ENCODE results near the genes BDKRB2 and AK7.

DNA sequence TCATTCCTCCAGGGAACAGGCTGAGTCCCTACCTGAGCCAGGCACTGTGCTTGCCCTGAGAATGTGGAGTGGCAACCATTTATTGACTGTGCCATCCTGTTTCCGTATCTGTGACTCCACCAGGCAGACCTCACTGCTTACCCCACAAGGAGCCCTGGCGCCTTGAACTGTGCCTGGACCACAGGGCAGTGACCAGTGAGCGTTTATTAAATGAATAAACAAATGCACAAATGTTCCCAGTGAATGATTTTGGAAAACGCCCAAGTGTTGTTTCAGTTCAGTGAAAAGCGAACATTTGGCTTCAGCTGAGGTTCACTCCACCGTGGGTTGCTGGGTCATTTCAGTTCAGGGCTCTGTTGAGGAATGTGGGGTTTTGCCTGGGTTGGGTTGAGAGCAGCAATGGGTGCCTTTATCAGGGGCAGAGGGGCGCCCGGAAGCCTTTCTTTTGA is 40.2 kb upstream of the CLMN start:
- PRO-cap = no peak

DNA sequence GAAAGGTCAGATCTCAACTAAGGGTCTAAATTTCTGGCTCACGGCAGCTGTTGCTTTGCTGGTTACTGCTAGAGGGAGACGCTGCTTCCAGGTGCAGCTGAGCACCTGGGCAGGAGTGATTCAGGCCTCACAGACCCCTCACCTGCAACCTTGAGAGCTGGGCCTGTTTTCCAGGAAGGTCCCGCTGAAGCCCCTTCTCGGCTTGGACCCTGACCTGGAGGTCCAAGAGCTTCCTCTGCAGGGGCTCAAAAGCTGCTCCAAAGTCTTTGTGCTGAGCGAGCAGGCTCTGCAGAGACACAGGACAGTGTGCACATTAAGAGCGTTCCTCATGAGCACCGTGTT is 72.1 kb downstream of the SYNE3 start:
- PRO-cap = no peak

GRCh38 chr14:95495490-95496069 is 20.9 kb downstream of the SYNE3 start:
- PRO-cap = unidirectional peak, plus-strand start at chr14:95495807

DNA sequence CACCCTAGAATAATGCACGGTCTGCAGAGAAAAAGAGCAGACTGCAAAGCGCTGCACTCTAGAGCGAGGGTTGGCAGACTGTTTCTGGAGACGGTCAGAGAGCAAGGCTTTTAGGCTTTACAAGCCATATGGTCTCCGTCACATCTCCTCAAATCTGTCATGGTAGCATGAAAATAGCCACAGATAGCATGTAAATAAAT is 19.0 kb downstream of the SYNE3 start:
- PRO-cap = no peak

DNA sequence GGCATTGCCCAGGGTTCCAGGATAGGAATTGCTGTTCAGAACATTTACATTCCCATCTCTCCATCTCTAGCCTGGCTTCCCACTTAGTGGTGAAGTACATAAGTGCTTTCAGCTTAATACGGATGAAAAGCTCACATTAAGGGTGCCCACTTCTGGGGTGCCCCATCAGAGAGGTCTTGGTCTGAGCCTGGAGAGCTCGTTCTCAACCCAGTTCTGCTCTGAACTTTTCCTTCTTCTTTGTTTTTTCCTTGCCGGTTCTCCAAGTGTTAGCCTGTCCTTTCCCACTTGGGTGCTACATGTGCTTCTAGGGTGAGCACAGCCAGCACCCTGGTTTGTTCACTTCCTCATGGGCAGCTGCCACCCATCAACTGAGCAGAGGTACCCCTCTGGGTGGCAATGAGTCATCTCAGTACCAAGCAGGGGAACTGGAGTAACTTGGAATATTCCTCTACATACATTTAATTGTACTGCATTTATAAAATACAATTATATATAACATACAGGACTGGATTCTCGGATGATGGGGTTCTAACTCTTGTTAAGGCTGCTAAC is 3.8 kb upstream of the SYNE3 start:
- PRO-cap = no peak

DNA sequence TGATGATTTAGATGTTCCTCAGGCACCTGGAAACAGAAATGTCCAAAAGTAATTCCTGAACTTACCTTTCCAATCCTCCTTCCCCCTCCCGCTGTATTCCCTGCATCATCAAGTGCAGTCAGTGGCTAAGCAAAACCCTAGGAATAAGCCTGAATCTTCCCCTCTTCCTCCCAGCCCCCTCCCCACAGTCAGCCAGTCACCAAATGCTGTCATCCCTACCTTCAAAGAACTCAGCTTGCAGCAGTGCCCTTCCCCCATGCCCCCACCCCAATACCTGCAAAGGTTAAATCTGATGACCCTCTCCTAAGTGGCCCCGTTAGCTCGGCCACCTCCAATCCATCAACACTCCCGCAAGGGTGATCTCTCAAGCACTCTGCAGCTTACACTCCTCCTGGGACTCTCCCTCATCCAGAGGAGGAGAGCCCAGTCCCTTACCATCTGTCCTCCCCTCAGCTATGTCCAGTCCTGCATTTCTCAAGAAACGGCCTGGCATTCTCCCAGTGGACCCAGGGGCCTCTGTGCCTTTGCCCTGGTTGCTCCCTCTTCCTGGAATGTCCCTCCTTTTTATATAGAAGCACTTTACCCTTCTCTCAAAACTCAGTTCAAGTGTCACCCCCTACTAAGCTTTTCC is 9.1 kb upstream of the GLRX5 start:
- PRO-cap = no peak

DNA sequence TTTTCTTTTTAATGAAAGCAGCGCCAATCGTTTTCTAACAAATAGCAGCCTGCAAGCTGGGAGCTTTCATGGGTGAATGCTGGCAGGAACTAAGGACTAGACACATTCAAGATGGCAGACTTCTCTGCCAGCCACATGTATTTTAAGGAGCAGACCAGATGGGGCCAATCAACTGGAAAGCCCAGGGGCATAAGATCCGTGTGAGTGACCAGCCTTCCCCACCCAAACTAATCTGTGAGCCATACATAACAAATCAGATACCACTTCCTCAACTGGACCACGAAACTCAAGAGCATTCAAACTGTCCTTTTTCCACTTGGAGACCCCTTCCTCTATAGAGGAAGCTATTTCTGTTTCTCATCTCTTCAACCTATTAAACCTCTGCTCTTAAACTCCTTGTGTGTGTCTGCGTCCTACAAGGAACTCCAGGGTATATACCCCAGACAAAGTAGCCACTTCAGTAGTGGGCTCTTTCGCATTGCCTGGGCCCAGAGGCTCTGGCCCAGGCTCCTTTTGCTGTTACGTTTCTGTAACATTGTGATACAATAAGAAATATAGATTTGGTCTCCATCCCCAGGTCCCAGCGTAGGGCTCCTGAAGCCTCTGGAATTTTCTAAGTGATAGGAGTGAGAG is 9.8 kb downstream of the TCL1B start:
- PRO-cap = no peak

DNA sequence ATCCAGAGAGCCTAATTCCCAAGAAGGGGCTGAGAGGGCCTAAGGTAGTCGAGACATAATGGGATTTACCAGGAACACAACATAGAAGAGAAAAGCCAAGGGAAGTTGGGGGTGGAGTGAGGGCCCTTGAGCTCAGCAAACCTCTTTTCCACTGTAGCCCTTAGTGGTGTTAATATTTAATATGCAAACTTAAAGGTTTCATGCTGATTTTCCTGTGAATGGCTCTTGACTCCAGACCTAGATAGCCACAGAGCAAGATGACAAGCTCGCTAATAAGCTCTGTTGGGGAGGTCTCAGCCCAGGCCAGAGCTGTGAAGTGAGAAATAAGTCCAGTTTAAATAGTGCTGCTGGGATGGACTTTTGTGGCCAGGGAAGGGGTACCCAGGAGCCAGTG is 1.3 kb upstream of the TCL1A start:
- PRO-cap = no peak

DNA sequence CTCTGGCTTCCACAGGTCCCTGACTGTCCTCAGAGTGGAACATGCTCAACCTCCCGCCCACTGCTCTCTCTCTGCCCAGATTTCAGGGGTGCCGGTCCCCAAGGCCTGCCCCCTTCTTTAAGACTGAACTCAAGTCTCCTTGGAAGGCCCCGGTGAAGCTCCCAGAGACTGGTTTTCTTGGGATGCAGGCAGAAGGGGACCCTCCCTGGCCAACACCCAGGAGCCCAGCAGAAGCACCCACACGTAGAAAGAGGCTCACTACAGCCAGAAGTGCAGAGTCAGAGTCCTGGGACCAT is 50.4 kb downstream of the C14orf132 start:
- PRO-cap = no peak

GRCh38 chr14:96095629-96096385 is 56.6 kb downstream of the C14orf132 start:
- PRO-cap = no peak

- PRO-cap = no peak
Observed at GRCh38 chr14:96195621-96196136, 9.0 kb upstream of the BDKRB2 start.

DNA sequence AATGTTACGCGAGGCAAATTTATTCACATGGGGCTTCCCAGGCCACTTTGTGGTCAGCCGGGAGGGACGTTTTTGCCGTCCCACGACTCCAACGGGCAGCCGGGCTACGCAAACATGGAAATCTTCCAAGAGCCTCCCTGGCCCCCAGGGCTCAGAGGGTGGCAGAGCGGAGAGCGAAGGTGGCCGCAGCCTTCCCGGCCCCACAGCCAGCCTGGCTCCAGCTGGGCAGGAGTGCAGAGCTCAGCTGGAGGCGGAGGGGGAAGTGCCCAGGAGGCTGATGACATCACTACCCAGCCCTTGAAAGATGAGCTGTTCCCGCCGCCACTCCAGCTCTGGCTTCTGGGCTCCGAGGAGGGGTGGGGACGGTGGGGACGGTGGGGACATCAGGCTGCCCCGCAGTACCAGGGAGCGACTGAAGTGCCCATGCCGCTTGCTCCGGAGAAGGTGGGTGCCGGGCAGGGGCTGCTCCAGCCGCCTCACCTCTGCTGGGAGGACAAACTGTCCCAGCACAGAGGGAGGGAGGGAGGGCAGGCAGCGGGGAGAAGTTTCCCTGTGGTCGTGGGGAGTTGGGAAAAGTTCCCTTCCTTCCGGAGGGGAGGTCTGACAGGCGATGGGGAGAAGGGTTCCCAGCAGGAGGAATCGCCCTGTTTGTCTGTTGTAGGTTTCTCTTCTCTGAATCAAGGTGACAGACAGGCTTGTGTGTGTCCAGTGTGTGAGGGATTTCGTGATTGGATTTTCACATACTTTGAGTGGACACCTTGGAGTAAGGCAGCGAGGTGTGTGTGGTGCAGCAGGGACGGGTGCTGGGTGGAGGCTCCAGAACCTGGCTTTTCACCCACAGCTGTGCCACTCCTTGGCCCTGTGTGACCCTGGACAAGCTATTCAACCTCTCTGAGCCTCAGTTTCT is at the start of gene BDKRB2:
TSS of gene BDKRB2 (plus strand) at position 324 of the 907 bp plus-strand sequence.
- PRO-cap = bidirectional peak, plus-strand start at position 339 of the sequence, minus-strand start at position 233 of the sequence

- PRO-cap = no peak
Observed at GRCh38 chr14:96263452-96264597, 7.8 kb downstream of the BDKRB1 start.

- PRO-cap = bidirectional peak, plus-strand start at chr14:96392143, minus-strand start at chr14:96391806
Observed at GRCh38 chr14:96391687-96392390, at the start of gene AK7. Gene AK7, plus strand, starts transcription at chr14:96392128.

DNA sequence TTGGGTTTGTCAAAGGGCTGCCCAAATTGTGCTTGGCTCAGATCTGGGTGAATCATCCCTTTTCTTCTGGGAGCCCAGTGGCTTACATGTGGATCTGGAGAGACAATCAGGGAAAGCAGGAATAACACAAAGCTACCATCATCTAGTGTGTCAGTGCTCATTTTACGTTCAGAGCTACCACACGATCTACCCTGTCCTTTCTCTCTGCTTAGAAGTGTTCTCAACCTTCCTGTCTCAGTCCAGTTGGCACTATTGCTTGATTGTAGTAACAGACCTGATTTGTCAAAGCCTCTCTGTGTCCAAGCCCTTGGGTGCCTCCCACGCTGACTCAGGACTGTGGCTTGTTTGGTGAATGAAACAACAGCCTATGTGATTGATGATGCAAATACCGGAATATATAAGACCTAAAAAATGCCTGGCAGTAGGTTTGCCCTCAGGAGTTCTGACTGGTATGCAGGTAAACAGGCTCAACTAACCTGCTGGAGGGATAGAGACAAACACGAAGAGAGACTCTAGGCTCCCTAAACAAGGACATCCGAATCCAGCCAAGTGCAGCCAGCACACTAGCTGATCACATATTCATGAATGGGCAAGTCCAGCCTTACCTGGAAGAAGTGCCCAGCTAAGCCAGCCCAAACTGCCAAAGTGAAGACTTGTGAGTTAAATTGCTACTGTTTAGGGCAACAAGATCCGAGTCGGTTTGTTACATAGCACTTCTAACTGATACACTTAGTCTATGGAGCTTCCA is 974.5 kb downstream of the VRK1 start:
- PRO-cap = no peak

GRCh38 chr14:97985386-97985769 is 1188.2 kb downstream of the VRK1 start:
- PRO-cap = no peak

GRCh38 chr14:98187361-98187560 is 1084.7 kb downstream of the BCL11B start:
- PRO-cap = no peak

- PRO-cap = no peak
Observed at GRCh38 chr14:98351637-98351916, 920.4 kb downstream of the BCL11B start.

GRCh38 chr14:98984559-98985179 is 287.3 kb downstream of the BCL11B start:
- PRO-cap = no peak

GRCh38 chr14:99178570-99178911 is 93.5 kb downstream of the BCL11B start:
- PRO-cap = no peak